ENCODE results near the genes SCGB1C1, IFITM5 and B4GALNT4.

- RRBS: no CpG with 5 or more reads among the region's 12 CpGs
Measured at GRCh38 chr11:192674-193163, at the start of gene SCGB1C1. Gene SCGB1C1 (plus strand): TSS chr11:193078.

DNA sequence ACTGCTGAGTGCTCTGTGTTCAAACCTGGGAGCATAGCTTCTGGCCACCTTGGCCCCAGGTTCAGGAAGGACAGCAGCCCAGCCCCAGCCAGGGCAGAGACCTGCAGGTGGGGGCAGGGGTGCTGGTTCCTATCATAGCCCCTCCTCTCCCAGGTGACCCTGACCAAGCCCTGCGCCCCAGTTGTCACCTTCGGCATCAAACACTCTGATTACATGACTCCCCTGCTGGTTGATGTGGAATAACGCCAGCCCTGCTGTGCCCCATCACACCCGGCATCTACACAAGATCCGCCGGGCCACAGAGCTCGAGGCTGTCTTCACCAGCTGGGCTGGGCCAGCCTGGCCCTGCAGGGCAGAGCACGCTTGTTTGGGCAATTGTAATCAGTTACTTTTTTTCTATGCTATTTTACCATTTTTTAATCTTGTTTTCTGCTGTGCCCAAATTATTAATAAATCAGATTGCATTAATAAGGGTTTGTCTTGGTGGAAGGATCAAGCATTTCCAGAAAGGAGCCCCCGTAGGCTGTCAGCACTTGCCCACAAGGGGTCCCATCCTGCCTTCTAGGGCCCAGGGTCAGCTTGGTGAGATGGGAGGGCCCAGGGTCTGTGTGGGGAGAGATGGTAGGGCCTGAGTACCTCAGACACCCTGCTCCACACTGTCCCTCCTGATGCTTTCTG lies 3.4 kb downstream of the ODF3 start:
- RRBS: no CpG with 5 or more reads among the region's 9 CpGs

DNA sequence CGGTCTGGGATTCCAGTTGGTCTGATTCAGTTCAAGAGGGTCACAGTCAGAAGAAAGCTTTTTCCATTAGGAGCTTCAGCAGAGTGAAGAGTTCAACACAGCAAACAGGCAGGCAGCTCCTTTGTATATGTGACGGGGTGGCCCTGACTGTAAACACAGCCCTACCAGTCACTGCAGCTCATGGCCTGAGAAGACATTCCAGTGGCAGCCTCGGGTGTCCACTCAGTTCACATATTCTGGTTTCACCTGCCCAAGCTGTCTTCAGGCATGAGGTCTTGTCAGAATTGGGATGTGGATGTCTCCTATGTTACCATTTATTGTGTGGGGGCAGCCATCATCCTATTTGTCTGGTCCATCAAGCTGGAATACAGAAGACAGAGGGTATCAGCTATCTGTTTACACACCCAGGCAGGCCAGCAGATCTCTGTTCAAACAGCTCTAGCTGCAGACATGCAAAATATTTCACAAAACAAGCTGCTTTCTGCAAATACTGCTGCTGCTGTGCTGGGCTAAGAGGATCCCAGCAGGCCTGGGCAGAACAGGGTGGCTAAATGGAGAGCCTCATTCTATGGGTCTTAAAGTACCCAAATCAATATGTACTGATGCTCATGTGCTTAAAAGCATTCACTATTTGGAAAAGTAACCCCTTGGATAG lies 9.0 kb downstream of the RIC8A start:
- RRBS: no CpG with 5 or more reads among the region's 3 CpGs

GRCh38 chr11:248975-249700 lies 12.4 kb downstream of the PSMD13 start:
- RRBS: no CpG with 5 or more reads among the region's 20 CpGs

- RRBS: 26% methylated on average over 62 of the region's 145 CpGs
Measured at GRCh38 chr11:279811-281104, 2.1 kb downstream of the NLRP6 start.

DNA sequence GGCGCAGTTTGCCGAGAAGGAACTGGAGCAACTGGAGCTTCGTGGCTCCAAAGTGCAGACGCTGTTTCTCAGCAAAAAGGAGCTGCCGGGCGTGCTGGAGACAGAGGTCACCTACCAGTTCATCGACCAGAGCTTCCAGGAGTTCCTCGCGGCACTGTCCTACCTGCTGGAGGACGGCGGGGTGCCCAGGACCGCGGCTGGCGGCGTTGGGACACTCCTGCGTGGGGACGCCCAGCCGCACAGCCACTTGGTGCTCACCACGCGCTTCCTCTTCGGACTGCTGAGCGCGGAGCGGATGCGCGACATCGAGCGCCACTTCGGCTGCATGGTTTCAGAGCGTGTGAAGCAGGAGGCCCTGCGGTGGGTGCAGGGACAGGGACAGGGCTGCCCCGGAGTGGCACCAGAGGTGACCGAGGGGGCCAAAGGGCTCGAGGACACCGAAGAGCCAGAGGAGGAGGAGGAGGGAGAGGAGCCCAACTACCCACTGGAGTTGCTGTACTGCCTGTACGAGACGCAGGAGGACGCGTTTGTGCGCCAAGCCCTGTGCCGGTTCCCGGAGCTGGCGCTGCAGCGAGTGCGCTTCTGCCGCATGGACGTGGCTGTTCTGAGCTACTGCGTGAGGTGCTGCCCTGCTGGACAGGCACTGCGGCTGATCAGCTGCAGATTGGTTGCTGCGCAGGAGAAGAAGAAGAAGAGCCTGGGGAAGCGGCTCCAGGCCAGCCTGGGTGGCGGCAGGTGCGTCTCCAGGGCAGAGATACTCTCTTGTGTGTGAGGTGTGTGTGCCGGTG lies 3.1 kb downstream of the NLRP6 start:
- RRBS: no CpG with 5 or more reads among the region's 54 CpGs

DNA sequence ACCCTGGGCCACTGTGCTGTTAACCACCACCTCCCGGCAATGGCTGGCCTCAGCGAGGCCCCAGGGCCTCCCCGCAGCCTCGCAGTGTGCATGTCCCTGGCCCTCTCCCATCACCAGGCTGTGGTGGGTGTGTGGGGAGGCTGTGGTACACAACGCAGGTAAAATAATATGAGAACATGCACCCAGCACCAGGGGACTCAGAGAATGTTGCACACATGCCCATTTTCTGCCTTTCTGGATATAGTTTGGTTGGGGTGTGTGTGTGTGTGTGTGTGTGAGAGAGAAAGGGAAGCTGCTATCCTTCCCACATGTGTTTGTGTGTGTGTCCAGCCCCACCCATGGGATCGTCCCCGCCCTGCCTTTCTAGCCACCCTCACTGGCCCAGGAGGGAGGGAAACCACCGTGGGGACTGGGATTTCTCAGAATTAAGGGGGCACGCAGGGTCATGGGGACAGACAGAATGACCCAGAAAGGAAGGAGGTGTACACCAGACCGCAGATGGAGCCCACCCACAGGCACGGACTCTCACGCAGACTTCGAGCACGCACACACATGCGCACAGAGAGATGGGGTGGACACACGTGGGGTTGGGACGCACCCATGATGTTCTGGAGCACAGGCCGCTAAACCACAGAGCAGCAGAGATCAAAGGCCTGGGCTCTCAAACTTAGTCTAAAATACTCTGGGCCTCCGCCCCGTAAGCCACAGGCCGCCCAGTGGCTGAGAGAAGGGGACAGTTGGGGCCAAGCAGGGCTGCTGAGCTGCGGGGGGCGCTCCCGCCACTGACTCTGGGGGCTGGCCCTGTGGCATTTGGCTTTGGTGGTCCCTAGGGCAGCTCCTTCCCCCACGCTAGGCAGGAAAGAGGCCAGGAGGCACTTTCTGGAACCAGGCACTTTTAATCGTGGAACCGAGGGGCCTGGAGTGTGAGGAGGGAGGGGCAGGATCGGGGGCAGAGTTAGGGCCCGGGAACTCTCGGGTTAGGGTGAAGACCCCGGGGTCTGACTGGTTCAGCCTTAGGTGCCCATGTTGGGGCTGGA lies 1.7 kb downstream of the IFITM5 start:
- RRBS: 45% methylated on average over 2 of the region's 31 CpGs

GRCh38 chr11:299195-299741 lies at the start of gene IFITM5:
Gene IFITM5 (minus strand): TSS chr11:299526.
- RRBS: 61% methylated on average over 8 of the region's 29 CpGs

- RRBS: no CpG with 5 or more reads among the region's 4 CpGs
Measured at GRCh38 chr11:313564-313787, 364 bp upstream of the IFITM1 start.

- RRBS: no CpG with 5 or more reads among the region's 6 CpGs
Measured at GRCh38 chr11:317682-317983, 3.0 kb downstream of the IFITM3 start.

GRCh38 chr11:334030-334970 lies 13.6 kb upstream of the IFITM3 start:
- RRBS: 100% methylated on average over 2 of the region's 30 CpGs

GRCh38 chr11:335454-336705 lies 15.2 kb upstream of the IFITM3 start:
- RRBS: no CpG with 5 or more reads among the region's 19 CpGs

- RRBS: no CpG with 5 or more reads among the region's 28 CpGs
Measured at GRCh38 chr11:364278-364876, 4.9 kb upstream of the B4GALNT4 start.

GRCh38 chr11:368868-370057 lies at the start of gene B4GALNT4:
Gene B4GALNT4 (plus strand): TSS chr11:369499.
- RRBS: 22% methylated on average over 59 of the region's 173 CpGs

- RRBS: 65% methylated on average over 6 of the region's 34 CpGs
Measured at GRCh38 chr11:392126-392731, 1.8 kb upstream of the PKP3 start.

DNA sequence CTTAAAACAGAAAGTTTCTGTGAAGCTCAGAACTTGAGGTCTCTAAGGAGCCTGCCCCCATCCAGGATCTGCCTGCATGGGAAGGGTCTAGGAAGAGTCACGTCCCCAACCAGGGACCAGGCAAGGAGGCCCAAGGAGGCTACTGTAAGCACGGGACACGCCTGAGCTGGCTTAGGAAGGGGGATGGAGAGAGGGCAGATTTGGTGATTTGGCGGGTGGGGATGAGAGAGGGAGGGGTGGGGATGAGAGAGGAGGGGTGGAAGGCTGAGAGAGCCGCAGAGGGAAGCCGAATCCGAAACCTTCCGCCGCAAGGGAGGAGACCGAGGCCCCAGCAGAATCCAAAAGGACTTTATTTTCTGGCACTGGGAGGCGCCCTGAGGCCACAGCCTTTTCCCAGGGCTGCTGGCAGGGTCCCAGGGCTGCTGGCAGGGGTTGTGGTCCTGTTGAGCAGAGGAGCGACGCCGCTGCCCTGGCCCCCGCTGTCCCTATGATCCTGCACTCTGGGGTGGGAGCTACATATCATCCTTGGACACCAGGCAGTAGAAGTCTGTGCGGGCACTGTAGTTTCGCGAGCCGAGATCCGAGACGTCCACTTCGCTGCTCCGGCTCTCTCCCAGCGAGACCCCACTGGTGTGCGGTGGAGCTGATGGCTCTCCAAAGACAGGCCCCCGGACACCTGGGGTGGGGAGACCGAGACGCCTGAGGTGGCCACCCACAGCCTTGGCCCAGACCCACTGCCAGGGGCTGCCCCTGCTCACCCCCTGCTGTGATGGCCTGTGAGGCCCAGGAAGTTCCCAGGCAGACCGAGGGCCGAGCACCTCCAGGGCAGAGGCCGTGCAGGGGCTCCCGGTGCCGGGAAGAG lies 9.2 kb downstream of the SIGIRR start:
- RRBS: 95% methylated on average over 4 of the region's 33 CpGs

GRCh38 chr11:450786-451500 lies 864 bp downstream of the PTDSS2 start:
- RRBS: no CpG with 5 or more reads among the region's 51 CpGs

DNA sequence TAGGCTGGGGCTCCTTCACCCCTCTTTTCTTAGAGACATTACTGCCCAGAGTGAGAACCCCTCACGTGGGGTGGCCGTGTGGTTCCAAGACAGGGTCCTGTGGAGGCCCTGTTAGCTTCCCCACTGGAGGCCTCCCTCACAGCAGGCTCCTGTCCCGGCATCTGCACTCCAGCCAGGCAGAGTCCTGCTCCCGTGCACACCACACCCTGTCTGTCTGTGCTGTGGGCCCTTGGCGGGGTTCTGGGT lies 5.1 kb downstream of the PTDSS2 start:
- RRBS: no CpG with 5 or more reads among the region's 5 CpGs

DNA sequence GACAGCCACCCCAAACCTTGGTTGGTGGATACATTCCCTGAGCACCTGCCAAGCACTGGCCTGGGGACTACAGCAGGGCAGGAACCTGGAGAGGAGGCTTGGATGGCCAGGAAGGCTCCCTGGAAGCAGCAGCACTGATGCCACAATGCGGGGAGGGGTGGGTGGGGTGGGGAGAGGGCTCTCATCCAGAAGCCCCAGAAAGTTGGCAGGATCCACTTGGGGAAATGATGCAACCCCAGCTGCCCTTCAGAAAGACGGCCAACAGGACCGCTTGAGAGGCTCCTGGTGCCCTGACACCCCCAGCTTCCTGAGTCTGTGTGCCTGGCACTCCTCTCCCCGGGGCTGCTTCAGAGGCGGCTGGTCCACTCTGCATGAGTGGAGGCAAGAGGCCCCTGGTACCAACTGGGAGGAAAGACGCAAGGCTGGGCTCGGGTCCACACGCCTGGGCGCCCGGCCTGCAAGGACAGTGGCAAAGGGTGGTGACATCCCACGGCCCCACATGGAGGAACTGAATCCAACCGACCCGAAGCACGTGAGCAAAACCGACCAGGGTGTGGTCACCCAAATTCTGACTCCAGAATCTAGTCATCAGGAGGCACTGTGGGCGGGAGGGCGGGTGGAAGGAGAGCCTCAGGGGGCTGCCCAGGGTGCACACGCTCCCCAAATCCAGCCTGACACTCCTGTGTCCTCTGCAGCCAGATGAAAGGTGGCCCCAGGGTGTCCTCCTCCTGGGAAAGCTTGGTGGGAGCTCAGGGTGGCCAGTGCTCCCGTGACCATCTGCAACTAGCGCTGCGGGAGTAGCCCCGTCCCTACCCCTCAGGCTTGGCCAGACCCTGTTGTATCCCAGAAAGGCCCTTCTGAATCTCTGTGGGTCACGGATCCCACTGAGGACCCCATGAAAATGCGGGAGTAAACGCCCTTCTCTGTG lies 3.8 kb downstream of the RNH1 start:
- RRBS: 18% methylated on average over 2 of the region's 25 CpGs

GRCh38 chr11:554867-555541 lies 5.5 kb downstream of the LMNTD2 start:
- RRBS: 5% methylated on average over 21 of the region's 72 CpGs

All from GM06990 (cell line).